PFSK-1 (cell line): Measurements from ENCODE around the genes AP3M1, DUSP29 and COMTD1.

- RRBS: 1% methylated on average over 13 of the region's 39 CpGs
These were observed at the start of gene AP3M1 for GRCh38 chr10:74150238-74151127. TSS of gene AP3M1 (minus strand) at chr10:74150828.

- RRBS: no CpG with 5 or more reads among the region's 5 CpGs
These were observed 2.1 kb downstream of the ADK start for GRCh38 chr10:74153154-74153555.

- RRBS: 4% methylated on average over 14 of the region's 87 CpGs
These were observed 25.6 kb downstream of the ADK start for GRCh38 chr10:74176201-74177397.

- RRBS: no CpG with 5 or more reads among the region's 22 CpGs
These were observed 1.6 kb upstream of the KAT6B start for GRCh38 chr10:74824787-74825129.

DNA sequence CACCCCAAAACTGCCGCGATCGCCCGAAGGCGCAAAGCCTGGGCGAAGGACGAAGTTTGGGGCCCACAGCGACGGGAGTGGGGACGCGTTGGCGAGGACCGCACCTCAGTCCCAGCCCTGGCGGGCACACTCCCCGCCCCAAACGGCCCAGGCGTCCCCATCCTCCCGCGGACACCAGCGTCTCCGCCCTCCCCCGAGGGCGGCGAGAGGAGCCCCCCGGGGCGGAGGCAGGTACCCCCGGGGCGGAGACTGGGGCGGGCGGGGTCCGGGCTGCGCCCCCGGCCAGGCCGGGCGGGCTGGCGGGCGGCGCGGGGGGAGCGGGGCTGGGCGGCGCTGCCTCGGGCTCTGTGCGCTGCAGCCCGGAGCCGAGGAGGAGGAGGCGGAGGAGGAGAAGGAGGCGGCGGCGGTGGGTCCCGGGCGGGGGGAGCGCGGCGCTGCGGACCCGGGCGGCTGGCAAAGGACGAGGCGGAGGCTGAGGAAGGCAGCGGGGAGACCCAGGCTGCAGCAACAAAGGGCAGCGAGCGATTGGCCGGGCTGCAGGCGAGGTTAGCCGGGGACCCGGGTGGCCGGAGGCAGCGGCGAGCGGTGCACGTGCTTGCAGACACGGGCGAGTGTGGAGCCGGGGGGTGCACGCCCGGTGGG is 1.1 kb upstream of the KAT6B start:
- RRBS: 2% methylated on average over 34 of the region's 77 CpGs

GRCh38 chr10:74865729-74866295 is 39.4 kb downstream of the KAT6B start:
- RRBS: no CpG with 5 or more reads among the region's 6 CpGs

DNA sequence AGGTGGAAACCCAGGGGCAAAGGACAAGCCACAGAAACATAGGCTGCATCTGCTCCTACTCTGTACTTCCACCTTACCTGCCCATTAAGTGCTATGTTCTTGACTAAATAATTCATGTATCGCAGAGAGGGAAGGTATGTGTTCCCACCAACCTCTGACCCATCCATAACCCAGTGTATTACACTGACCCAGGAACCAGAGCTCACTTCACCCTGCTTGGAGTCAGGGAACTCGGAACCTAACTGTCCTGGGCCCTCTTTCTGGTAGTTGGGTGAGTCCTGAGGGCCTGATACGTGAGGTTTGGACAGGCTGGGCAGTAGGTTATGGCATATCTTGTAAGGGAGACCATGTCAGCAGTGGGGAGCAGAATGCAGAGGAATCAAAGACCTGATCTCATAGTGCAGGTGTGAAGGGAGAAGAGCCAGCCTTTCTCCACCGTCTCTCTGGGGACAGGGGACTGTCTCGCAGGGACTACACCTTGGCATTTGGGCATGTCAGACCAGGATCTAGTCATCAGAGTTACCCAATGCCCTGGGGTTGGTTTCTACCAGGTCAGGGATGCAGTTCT is 60.3 kb downstream of the KAT6B start:
- RRBS: no CpG with 5 or more reads among the region's 5 CpGs

DNA sequence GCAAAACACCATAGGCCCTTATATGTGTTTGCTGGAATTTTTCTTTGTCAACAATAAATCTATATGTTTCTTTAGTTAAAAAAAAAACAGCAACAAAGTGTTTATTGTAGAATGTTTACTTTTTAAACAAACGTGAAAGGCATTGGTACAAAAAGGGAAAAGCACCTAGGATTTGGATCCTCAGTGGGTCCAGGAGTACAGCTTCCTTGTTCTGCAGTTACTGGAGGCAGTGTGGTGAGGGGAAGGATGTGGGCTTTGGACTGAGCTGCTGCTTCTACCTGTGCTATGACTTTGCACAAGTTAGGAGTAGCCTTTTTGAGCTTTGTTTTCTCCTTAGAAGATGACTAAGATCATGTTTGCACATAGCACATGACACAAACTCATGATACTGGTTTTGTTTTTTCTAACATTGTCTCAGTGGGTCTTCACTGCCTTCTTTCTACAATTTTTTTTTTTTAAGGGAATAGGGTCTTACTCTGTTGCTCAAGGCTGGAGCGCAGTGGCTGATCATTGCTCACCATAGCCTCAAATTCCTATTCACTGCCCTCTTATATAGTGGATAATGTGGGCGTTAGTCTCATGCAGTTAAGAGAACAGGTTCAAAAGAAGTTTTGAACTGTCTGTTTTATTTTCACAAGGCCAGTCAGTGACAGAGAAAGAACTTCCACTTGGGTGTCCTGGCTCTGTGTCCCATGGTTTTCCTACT is 71.8 kb downstream of the KAT6B start:
- RRBS: no CpG with 5 or more reads among the region's 3 CpGs

DNA sequence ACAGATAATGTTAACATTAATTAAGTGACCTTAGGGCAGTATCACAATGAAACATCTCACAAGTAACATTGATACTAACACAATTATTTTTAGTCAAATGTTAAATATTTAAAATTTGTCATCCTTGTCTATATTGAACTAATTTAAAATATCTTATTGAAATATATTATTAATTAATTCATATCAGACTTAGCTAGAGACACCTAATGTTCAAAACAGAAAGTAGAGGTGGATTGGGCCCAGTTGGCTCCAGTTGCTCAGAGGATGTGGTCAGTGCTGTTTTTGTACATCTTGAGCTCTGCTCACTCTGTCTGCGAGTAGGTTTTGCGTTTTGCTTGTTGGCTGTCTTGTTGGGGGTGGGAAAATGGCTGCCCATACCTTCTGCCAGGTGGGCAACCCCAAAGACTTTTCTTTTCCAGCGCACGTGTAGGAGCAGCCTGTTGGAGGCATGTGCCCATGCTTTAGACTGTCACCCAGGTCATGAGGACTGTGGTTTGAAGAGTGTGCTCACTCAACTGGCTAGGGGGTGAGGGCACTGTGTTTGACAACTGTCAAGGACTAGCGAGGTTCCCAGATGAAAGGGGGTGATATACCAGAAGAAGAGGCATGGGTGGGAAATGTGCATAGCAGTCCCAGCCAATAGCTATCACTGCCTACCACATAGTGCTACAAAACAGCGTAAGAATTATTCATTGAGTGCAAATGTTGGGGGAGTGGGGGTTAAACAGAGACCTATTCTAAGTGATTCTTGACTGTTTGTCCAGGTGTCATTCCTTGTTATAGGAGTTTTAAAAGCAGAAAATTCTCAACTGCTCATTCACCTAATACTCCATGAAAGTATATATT is 73.9 kb downstream of the KAT6B start:
- RRBS: no CpG with 5 or more reads among the region's 6 CpGs

GRCh38 chr10:75034047-75034507 is 39.4 kb downstream of the DUSP29 start:
- RRBS: no CpG with 5 or more reads among the region's 7 CpGs

GRCh38 chr10:75073509-75073922 is at the start of gene DUSP29:
TSS of gene DUSP29 (minus strand) at chr10:75073642.
- RRBS: no CpG with 5 or more reads among the region's 17 CpGs

- RRBS: 2% methylated on average over 14 of the region's 24 CpGs
These were observed 432 bp downstream of the SAMD8 start for GRCh38 chr10:75111795-75112380.

- RRBS: no CpG with 5 or more reads among the region's 6 CpGs
These were observed 897 bp downstream of the SAMD8 start for GRCh38 chr10:75112381-75112724.

- RRBS: no CpG with 5 or more reads among the region's 1 CpG
These were observed 25.4 kb downstream of the SAMD8 start for GRCh38 chr10:75136808-75137277.

GRCh38 chr10:75156058-75156742 is 44.7 kb downstream of the SAMD8 start:
- RRBS: no CpG with 5 or more reads among the region's 6 CpGs

DNA sequence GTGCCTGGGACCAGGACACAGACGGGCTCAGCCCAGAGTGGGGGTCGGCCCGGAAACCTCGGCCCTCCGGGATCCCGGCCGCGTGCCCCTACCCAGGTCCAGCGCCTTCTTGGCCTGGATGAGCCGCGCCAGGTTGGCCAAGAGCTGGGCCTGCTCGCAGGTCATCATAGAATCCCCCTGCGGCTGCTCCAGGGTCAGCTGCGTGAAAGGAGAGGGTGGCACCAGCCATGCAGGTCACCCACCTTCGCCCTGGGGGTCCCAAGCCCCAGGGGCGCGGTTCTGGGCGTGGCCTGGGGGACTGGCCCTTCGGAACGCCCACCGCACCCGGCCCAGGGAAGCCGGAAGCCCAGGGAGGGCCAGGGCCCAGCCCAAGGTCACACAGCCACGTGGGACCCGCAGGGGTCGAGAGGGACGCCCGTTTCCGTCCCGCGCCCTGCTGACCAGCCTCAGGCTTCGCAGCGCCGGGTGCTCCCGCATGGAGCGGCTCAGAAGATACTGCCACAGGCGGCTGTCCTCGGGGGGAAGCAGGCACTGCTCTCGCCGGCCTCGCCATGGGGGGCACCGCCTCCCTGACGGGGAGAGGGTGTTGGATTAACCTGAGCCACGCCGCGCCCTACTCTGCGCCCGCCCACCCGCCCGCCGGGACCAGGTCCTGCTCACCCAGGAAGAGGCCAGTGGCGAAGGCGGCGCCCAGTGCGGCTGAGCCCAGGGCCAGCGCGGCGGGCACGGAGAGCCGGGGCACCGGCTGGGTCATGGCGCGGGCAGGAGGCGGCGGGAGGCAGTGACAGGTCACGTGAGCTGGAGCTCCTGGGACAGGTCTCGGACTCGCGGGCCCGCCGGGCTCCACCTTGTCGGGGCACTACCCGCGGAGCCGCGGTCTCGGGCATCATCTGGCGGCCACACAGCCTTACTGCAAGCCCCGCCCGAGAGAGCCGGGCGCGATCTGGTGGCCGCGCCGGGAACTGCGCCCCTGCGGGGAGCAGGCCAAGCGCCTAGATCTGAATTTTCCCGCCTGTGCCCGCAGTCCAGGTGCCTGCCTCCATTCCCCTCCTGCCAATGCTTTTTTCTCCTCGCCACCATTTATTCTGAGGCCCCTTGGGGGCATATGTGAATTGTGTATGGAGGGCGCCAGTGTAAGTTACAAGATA is at the start of gene COMTD1:
Gene COMTD1 (minus strand): TSS at position 783 of the 1,148 bp plus-strand sequence.
- RRBS: under 1% methylated on average over 31 of the region's 93 CpGs

GRCh38 chr10:75263686-75264273 is 28.0 kb upstream of the COMTD1 start:
- RRBS: no CpG with 5 or more reads among the region's 4 CpGs

DNA sequence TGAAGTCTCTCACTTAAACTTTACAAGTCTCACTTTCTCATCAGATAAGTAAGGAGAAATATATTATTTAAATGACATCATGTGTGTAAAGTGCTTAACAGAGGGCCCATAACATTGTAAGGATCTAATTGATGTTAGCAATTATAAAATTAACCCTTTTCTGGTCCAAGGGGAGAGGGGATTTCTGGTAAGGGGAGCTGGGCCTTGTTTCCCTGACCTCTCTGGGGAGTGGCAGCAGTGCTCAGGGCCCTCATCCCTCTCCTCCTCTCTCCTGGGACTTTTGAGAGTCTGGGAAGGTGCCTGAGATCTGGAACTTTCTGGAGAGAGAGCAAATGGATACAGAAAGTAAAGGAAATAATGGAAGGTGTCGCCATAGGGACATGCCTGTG is 63.2 kb downstream of the ZNF503 start:
- RRBS: no CpG with 5 or more reads among the region's 1 CpG

DNA sequence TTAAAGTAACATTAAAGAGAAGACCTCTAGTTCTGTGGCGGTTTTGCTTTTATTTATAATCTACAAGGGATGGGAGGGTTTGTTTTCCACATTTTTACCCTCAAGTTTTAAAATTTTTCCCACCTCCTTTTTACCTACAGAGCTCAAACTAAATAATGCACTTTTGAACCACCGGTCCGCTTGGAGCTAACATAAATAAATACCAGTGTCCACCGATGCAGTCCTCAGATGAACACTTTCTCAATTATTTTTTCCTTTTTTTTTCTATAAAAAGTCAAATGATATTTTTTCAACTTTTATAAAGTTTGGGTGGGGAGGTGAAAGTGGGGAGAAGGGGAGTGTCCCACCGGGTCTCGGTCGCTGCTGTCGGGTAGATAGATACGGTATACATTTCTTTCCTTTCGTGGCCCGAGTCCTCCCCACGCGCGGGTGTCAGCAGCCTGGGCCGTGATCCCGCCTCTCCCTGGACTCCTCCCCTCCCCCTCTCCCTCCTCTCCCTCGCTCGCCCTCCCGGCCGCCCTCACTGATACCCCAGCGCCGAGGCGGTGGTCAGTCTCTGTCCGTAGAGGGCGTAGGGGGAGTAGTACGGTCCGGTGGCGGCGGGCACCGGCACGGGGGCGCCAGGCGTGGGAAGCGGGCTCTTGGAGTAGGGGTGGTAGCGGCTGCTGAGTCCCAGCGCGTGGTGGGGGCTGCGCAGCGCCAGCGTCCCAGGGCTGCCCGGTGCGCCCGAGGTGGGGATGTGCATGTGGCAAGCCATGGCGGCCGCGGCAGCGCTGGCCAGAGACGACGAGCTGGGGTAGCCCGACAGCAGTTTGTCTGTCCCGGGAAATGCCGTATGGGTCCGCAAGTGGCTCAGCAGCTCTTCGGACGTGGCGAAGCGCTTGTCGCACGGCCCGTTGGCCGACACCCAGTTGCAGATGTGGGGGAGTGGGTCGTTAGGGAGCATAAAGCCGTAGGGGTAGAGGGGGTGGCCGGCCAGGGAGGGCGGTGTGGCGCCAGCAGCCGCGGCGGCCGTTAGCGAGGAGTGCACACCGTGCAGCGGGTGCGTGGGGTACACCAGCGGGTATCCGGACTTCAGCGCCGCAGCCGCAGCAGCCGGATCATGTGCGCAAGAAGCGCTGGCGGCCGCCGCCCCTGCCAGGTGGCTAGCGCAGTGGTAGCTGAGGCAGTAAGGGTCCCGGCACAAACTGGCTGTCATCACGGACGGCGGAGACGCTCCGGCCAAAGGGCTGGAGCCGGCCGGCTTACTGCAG is 2.9 kb downstream of the ZNF503 start:
- RRBS: 89% methylated on average over 42 of the region's 94 CpGs

- RRBS: no CpG with 5 or more reads among the region's 11 CpGs
These were observed 1.0 kb upstream of the LRMDA start for GRCh38 chr10:75430131-75431053.